Metastatic Breast Carcinoma in the Brain (tissue), 10 donors: ENCODE measurements around the genes UNC45B, CCL18, CCL3L3 and DHRS11.

DNA sequence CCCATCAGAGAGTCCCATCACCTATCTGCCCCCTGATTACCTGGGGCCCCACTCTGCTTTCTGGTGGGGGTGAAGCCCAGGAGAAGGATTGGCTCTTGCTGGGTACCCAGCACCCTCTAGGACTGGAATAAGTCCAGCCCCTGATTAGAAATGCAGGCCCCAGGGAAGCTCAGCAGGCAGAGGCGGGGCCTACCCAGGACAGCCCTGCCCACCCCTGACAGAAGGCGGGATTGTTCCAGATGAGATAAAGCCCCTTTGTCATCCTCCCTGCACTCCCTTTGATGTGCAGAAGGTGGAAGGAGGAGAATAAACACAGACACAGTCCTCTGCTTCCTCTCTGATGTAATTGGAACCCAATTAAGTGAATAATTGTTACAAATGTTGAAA lies 19.0 kb downstream of the TMEM132E start:
- PRO-cap, 10 experiments: no peak in any of the 10 experiments

- PRO-cap, 10 experiments: no peak in any of the 10 experiments
Observed at GRCh38 chr17:34961710-34962780, 705 bp downstream of the ZNF830 start.

GRCh38 chr17:34981860-34982382 lies 1.6 kb downstream of the LIG3 start:
- PRO-cap, 10 experiments: peak in 3 of 10 experiments; most common minus-strand start chr17:34981923 (in 3)

- PRO-cap, 10 experiments: no peak in any of the 10 experiments
Observed at GRCh38 chr17:35069228-35069808, 5.8 kb upstream of the RFFL start.

DNA sequence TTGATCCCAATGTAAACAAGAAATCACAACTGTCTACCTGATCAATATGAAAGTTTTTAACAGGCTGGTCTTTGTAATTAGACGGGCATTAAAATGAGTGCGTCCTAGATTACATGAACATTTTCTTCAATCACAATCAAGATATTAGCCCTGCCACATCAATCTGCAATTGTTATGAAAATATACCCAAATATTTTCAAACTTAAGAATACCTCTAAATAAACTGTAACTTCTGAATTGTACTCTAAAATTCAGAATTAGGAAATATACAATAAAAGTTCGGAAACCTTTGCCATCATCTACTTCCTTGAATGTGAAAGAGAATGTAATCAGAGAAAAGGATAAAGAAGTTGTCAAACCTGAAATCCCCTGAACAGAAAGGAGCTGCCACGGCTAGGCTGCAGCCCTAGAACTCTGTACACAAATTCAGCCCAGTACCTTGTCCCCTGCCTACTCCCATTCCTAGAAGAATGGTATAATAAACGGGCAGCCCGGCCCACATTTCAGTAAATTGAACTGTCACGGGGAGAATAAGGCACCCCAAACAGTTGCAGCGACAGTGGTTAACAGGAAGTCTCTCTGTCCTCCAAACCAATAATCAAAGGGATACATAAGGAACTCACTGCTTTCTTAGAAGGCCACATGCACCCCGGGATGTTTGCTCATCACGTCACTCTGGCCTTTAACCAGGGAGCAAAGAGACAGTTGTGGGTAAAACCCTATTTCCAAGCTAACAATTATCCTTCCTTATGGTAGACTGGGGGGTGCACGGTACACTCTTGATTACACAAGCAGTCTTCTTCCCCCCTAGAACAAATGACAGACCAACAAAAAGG lies 24.2 kb upstream of the RFFL start:
- PRO-cap, 10 experiments: peak in 5 of 10 experiments; most common plus-strand start position 685 of the sequence (in 4); most common minus-strand start position 600 of the sequence (in 3)

GRCh38 chr17:35088364-35088937 lies 24.9 kb upstream of the RFFL start:
- PRO-cap, 10 experiments: peak in 8 of 10 experiments; most common plus-strand start chr17:35088557 (in 5); most common minus-strand start chr17:35088864 (in 4)

- PRO-cap, 10 experiments: no peak in any of the 10 experiments
Observed at GRCh38 chr17:35089608-35090154, 26.2 kb upstream of the RFFL start.

GRCh38 chr17:35129691-35130013 lies 8.2 kb downstream of the FNDC8 start:
- PRO-cap, 10 experiments: no peak in any of the 10 experiments

DNA sequence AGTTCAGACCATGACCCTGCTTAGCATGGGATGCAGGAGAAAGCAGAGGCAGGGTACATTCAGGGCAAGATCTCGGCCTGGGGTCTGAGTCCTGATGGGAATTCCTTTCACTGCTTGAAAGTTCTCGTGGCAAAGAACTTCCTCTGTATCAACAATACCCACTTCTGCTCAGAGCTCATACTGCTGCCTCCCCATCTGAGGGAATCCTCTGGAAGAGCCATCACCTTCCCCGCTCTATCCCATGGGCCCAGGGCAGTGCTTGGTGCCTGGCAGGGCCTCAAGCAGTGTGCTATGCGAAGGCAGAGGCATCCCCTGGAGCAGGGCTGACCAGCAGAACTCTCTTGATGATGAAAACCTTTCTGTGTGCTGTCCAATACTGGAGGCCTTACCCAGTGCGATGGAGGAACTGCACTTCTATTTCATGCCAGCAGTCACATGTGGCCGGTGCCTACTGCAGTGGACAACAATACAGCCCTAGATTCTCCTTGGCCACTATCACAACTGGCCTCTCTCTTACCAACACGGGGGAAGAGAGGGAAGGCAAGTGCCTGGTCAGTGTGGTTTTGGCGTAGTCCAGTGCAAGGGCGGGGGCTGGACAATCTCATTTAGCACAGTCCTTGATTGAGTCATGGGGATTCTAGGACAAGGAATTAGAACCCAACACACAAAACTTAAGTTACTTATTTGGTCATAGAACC lies 10.1 kb downstream of the FNDC8 start:
- PRO-cap, 10 experiments: no peak in any of the 10 experiments

DNA sequence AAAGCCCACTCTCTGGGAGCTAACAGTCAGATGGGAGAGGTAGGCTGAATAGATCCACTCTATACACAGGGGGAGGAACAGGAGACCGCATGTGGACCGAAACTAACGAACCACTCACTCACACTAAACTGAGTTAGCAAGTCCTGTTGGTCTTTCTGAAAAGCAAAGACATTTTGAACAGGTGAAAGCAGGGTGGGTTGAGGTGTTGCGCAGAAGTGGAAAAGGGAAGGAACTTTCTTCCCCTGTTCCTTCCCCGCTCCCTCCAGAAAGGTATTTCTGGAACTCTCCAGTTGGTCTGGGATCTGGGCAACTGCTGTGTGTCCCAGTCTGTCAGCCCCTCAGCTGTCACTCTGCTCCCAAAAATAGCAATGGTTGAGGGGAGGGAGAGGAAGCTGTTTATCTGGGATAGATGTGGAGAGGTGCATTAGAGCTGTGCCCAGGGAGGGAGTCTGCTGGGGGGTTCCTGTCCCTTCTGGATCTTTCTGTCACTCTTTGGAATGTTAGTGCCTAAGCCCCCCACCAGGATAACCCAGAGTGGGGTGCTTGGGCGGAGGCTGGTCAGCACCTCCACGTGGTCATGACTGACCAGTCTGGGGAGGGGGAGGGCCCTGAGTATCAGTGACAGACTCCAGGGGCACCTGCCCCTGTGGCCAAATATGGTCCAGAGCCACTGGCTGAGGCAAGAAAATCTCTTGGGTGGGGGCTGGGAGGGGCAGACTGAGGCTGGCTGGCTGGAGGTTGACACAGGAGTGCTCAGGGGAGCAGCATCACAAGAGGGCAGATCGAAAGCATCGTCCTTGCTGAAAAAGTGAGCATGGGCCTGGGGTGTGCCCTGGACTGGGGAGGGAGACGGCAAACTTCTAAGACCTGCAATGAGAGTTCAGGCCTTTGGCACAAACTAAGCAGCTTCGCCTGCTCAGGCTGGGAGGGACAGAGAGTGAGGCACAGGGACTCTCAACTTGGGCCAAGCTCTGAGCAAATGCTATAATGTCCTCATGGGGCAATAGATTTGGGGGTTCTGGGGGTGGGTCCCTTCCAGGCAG lies at the start of gene UNC45B:
UNC45B (plus strand) TSS at position 715 of the 1,043 bp plus-strand sequence.
- PRO-cap, 10 experiments: no peak in any of the 10 experiments

DNA sequence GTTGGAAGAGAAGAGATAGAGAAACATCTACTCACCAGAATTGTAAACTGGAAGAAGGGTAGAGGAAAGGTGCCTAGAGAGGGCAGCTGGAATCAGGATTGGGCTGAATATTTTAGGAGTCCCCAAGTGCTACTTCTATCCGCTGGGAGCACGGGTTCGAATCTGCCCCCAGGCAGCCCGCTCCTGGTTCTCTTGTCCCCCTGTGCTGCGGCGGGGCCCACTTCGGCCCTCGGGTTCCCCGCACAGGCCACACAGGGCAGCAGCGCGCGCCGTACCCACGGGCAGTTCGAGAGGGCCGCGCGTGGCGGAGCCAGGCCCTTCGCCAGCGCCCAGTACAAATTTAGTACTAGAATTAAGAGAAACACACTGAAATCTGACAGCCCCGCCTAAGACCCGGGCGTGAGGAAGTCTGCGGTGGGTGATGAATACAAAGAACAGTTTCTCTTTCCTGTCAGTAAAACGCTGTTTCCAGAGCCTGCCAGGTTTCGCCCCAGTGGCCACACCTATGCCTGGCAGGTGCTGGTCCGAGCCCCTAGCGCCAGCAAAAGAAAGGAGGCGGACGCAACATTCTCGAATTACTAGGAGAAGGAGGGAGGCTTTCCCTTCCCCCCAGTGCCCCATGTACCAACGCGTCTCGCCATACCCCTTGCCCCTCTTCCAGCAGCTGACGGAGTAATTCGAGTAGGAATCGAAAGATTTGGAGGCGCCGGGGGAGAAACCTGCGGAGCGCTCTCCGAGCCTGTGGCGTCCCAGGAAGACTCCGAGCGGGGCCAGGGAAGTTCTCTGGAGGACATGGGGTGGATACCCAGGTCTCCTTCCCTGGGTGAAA lies 675 bp upstream of the SLFN5 start:
- PRO-cap, 10 experiments: peak in 6 of 10 experiments; most common plus-strand start position 284 of the sequence (in 4); most common minus-strand start position 429 of the sequence (in 3)

DNA sequence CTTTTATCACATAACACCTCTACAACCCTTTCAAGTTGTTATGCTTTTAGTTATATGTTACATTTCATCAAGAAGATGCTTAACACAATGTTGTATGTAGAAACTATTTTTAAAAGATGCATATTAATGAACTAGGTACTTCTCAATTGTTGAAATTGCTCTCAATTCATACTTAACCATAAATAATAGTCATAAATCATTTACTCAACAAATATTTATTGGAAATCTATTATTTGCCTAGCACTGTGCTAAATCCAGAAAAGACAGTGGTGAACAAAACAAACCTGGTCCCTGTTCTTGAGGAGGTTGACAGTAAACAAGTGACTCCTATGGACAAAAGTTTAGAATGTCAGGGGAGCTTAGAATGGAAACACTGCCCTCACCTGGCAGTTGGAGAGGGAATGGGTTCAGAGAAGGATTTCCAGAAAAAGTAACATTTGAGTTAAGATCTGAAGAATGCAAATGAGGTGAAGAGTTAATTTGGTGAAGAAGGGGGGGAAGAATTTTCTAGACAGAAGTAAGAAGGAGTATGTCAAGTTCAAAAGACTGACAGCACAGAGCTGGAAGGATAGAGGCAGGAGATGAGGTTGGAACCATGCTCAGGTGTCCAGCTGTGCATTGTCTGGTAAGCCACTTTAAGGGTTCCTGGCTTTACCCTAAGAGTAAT lies 4.2 kb downstream of the SLFN12L start:
- PRO-cap, 10 experiments: no peak in any of the 10 experiments

- PRO-cap, 10 experiments: no peak in any of the 10 experiments
Observed at GRCh38 chr17:35596020-35596335, 8.9 kb downstream of the AP2B1 start.

DNA sequence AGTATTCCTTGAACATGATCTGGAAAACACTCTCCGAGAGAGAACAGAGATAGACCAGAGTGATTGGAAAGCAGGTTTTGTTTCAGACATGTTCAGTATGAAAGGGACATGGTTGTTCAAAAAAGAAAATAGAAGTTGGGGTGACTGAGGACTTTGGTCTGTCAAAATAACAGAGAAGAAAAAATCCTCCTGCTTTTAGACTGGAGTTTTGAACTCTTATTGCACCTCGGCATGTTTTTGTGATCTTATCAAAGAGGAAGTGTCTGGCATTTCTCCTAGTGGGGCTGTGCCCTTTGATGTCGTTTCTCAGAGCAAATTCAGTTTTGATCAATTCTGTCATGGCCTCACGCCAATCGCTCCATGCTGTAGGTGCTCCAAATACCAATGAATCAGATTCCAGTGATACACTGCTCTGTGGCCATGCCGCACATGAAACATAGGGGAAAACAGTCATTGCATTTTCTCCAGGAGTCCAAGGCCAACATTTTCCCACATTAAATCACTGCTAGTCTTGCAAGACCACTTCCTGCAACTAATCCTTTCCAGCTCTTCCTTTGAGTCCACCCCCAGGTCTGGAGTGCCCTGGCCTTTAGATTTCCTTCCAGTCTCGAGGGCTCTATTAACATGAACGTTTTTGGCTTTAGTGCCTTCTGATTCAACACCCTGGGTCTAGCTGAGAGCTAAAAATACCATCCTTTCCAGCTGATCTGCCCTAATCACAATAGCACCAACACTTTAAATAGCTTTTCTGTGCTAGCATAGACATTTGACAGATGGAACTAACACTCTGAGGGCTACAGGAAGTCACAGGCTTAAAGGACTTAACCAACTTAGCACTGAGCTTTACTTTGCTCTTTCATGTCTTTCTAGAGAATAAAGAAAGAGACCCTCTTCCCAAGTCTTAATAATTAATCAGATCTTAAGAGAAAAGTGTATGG lies 18.3 kb upstream of the RASL10B start:
- PRO-cap, 10 experiments: peak in 2 of 10 experiments; most common plus-strand start position 765 of the sequence (in 1)

- PRO-cap, 10 experiments: no peak in any of the 10 experiments
Observed at GRCh38 chr17:36064139-36064592, at the start of gene CCL18. TSS of gene CCL18 (plus strand) at chr17:36064272.

- PRO-cap, 10 experiments: peak in 1 of 10 experiments; most common minus-strand start chr17:36082610 (in 1)
Observed at GRCh38 chr17:36082269-36083051, 7.5 kb downstream of the CCL3 start.

GRCh38 chr17:36128707-36128906 lies 25.0 kb downstream of the CCL4 start:
- PRO-cap, 10 experiments: no peak in any of the 10 experiments

GRCh38 chr17:36196696-36197165 lies at the start of gene CCL3L3:
TSS of gene CCL3L3 (minus strand) at chr17:36196758.
- PRO-cap, 10 experiments: peak in 3 of 10 experiments; most common plus-strand start chr17:36197050 (in 1); most common minus-strand start chr17:36196758 (in 3)

DNA sequence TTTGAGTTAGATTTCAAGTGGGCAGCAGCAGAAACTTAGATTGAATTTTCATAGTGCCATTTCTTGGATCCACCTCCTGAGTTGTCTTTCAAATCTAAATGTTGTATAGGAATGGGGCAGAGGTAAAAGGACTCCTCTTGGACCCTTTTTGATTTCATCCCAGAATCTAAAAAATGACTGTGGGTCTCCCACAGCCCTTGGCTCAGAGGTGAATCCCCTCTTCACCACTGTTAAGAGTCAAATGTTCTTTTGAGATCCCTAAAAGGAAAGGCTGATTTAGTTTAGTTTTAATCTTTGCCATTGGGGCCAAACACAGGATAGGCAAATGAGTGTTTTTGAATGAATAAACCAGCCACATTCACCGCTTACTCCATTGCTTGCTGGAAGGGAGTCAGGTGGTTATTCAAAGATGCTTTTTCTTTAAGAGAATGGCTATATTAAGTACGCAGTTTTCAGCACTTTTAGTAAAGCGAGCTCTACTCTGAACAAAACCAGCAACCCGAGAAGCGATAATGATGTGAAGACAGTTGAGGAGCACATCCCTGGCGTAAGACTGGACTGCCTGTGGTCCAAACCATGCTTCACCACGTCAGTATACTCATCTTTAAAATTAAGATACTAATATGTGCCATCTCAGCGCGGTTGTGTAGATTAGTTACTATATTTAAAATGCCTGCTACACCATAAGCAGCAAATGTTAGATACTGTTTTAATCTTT lies 961 bp upstream of the DHRS11 start:
- PRO-cap, 10 experiments: peak in 1 of 10 experiments; most common plus-strand start position 516 of the sequence (in 1)

GRCh38 chr17:36591277-36592356 lies at the start of gene DHRS11:
TSS of gene DHRS11 (plus strand) at chr17:36591879.
- PRO-cap, 10 experiments: peak in 10 of 10 experiments; most common plus-strand start chr17:36591879 (in 7); most common minus-strand start chr17:36591730 (in 9)